Duodenum (tissue), 1 donor: ENCODE measurements around the gene B3GNT7.

GRCh38 chr2:231348692-231349286, 46.7 kb upstream of the B3GNT7 start:
- PRO-cap: no peak

GRCh38 chr2:231370964-231371720, 24.4 kb upstream of the B3GNT7 start:
- PRO-cap: no peak

DNA sequence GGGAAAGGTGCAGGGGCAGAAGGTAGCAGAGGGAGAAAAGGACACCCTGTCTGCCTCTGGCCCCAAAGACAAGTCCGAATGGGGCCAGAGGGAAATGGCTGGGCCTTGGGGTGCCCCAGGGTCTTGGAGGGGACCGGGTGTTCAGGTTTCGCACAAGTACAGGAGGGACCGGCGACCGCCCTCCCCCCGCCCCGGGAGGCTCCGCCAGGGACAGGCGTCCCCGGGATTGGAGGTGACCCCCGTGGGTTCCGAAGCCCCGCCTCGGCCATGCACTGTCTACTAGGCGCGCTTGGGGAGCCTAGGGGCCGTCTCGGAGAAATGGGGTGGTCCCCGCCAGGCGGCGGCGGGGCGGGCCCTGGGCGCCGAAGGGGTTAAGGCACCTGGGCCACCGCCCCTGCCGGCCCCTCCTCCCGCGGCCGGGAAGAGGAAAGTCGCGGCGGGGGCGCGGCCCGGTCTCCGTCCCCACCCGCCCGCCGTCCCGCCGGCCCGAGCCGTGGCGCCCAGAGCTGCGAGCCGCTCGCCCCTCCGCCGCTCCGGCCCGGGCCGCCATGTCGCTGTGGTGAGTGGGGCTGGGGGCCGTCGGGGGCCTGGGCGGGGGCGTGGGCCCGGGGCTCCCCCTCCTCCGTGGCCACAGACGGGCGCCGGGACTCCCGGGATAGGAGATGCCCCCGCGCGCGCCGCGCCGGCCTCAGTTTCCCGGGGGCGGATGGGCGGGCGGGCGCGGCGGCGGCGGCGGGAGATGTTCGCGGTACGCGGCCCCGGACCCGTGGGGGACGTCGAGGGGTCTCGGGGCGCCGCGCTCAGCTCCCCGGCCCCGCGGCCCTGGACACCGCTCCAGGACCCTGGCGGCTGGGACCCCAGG, at the start of gene B3GNT7:
Gene B3GNT7 (plus strand): TSS at position 455 of the 862 bp plus-strand sequence.
- PRO-cap: bidirectional peak, plus-strand start at position 282 of the sequence, minus-strand start at position 70 of the sequence; bidirectional peak, plus-strand start at position 489 of the sequence, minus-strand start at position 320 of the sequence

GRCh38 chr2:231400929-231401764, 5.6 kb downstream of the B3GNT7 start:
- PRO-cap: no peak

DNA sequence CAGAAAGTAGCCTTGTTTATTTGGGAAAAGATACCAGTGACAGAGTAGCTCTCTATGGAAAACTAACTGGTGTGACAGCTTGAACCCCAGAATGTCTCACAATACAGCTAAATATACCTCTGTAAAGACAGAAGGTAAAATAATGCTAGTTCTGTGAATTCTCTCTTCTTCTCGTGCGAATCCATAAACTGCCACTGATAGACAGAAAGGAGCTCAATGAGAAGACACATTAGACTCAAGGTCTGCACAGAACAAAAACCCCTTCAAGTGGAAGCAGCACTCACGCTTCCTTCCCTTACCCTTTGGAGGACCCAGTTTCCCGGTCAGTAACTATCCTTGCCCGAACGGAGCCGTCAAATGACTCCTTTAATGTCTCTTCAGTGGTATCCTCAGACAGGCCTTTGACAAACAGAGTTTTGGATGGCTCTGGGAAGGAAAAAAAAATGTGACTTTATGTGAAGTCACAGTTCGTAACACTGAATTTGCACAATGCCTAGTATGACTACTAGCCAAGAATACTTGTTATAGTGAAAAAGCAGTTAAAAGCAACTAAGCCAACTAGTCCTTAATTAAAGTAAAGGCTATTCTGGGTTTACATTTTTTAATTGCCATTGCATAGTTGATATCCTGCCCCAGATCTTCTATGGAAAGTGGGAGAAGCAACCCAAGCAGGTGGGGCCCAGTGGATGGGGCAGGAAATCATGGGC, 8.4 kb downstream of the NCL start:
- PRO-cap: no peak

- PRO-cap: no peak
Measured at GRCh38 chr2:231483436-231484424, 19.4 kb upstream of the NCL start.

DNA sequence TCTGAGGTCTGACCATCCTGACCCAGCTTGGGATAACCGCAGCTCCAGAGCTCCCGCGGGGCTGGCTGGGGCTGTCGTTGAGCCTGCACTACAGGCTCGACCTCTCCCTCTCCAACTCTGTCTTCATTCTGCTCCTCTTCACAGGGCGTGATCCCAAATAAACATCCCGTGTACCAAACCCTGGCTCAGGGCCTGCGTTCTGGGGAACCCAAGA, 8.3 kb downstream of the TEX44 start:
- PRO-cap: no peak

DNA sequence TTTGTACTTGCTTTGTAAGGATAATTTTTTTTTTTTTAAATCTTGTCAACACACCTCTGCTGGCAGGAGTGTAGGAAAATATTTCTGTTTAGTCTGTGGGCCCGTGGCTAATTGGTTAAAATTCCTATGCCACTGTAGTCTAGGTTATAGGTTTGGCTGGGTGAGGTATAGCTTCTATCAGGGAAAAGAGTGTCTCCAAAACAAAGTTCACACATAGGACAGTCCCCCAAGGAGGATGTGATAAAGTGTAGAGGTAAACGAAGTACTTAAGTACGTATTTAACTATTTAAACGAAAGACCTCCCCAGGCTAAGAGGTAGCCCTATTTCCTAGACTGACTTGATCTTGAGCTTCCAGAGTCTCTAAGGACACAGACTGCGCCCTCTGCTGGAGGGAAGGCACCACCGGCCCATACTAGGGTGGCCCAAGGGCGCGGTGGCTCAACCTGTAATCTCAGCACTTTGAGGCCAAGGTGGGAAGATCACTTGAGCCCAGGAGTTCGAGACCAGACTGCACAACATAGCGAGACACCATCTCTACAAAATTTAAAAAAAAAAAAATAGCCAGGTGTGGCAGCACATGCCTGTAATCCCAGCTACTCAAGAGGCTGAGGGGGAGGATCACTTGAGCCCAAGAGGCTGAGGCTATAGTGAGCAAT, 8.9 kb downstream of the TEX44 start:
- PRO-cap: no peak

DNA sequence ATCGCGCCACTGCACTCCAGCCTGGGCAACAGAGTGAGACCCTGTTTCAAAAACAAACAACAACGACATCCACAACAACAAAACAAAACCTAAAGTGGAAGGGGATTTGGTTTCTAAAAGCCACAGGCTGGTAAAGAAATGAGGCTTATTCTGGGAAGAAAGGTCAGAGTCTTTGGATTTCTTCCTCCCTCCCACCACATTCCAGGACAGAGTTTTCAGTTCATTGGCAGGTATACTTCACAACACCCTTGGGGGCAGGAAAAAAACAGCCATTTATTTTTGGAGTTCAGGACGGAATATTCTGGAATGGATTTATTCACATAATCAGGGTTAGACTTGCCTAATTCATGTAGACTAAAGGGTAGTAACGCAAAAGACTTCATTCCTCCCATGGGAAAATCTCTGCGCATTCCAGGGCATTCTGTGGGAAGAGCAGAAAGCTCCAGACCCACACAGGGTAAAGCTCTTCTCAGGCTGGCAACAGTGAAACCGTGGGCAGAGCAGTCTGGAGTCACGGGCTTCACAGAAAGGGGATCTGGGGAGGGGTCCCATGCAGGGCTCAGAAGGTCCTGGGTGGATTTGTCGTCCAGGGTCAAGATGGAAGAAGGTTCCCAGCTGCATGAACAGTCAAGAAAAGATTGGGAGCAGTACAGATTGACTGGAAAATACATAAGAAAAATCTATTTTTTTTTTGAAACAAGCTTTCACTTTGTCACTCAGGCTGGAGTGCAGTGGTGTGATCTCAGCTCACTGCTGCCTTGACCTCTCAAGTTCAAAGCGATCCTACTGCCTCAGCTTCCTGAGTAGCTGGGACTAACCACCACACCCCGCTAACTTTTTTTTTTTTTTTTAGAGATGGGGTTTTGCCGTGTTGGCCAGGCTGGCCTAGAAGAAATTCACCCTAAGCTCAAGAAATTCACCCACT, 35.2 kb downstream of the TEX44 start:
- PRO-cap: no peak

DNA sequence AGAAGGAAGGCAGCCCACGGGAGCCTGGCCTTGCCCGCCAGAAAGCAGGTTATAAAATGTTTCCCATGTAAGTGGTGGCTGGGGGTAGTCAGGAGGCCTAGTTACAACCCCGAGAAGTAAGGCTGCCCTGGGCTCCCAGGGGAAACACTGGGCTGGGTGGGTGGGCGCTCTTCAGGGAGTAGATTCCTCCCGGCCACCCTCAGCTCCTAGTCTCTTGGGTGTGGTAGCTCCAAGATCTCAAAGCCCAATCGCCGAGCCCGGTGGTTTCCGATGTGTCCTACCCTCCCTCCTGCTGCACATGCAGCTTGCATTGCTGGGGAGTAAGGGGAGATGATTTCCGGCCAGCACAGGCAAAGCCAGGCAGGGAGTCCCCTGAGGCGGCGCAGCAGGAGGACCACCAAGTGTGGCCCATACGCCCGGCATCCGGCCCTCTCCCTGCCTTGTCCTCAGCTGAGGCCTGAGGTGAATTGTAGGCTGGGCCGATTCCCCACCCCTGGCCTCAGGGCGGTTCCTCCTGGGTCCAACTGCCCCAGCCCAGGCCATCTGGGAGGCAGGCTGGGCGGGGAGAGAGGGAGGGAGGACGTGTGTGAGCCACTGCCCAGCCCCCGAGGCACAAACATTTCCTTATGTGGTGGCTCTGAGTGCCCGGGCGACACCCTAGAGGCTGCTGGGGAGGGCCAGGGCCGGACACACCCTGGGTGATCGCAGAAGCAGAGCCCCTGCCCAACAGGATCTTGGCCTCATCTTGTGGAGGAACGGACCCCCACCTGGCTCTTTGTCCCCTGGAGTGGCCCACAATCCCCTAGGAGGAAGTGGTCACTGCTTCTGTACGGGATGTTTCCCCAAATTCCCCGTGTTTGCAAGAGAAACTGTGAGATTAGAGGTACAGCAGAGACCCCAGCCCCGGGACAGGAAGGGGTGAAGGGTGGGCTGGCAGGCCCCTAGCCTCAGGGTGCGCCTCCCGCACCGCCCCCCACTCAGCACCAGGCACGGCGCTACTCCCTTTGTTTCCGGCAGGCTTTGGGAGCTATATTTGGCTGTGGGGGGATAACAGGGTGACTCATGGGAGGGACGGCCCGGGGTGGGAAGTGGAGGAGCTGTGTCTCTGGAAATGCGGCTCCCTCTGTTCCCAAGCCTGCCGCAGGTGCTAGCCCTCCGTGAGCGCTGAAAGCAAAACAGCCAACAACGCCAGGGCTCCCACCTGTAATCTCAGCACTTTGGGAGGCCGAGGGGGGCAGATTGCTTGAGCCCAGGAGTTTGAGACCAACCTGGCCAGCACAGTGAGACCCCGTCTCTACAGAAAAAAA, 41.9 kb upstream of the PTMA start:
- PRO-cap: bidirectional peak, plus-strand start at position 660 of the sequence, minus-strand start at position 448 of the sequence; bidirectional peak, plus-strand start at position 1,058 of the sequence, minus-strand start at position 1,006 of the sequence; bidirectional peak, plus-strand start at position 1,074 of the sequence, minus-strand start at position 1,125 of the sequence

DNA sequence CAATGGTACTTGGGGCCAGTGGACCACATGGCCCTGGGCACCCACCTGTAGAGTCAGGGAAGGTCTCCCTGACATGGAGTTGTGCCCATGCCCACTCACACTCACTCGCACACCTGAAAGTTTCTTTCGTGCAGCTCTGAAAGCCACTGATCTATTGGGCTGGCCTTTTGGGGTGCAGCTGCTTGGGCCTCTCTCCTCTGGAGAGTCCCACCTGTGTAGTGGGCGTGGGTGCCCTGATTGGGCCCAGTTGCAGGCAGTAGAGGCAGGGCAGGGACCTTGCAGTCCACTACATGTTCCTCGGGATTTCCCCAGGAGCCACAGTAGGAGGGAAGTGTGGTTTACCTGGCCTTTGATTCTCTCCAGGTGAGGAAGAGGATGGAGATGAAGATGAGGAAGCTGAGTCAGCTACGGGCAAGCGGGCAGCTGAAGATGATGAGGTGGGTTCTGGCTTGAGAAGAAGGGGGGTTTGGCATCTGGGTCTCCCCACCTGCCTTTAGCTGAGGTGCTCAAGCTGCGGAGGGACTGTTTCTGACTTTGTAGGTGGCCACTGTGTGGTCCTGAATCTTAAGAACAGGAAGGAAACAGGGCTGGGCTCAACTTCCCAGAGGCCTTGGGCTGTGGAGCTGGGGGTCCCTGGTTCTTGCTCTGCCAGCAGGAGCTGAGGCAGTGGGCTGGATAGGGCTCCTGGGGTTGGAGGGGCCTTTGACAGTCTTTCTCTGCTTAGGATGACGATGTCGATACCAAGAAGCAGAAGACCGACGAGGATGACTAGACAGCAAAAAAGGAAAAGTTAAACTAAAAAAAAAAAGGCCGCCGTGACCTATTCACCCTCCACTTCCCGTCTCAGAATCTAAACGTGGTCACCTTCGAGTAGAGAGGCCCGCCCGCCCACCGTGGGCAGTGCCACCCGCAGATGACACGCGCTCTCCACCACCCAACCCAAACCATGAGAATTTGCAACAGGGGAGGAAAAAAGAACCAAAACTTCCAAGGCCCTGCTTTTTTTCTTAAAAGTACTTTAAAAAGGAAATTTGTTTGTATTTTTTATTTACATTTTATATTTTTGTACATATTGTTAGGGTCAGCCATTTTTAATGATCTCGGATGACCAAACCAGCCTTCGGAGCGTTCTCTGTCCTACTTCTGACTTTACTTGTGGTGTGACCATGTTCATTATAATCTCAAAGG, 4.1 kb downstream of the PTMA start:
- PRO-cap: no peak

- PRO-cap: no peak
Measured at GRCh38 chr2:231714510-231715093, 6.3 kb downstream of the PTMA start.

DNA sequence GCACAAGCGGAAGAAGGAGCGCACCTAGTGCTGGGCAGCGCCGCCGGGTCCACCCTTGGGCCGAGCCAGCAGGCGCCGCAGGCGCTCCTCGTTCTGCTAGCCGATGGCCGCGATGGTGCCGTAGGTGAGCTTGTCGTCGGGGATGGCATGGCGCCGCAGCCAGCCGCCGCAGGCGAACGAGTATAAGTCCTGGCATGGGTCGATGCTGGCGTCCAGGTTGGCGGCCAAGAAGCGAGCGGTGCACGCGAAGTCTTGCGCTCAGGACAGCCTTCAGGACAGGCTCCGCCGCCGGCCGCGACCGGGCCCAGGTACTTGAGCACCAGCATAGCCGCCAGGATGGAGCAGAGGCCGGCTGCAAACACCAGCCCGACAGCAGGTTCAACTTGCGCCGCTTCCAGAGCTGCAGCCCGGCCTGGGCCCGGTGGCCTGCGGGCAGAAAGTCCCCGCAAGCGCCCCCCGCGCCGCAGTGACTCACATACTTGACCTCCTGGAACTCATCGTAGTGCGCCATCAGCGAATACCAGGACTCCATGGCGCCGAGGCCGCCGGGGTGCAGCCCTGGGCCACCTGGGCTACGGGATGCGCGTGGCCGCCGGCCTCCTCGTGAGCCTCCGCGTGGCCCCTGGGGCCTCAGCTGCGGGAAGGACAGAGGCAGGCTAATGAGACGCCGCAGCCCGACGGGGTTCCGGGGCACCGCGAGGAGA, 8.5 kb downstream of the ALPP start:
- PRO-cap: no peak

DNA sequence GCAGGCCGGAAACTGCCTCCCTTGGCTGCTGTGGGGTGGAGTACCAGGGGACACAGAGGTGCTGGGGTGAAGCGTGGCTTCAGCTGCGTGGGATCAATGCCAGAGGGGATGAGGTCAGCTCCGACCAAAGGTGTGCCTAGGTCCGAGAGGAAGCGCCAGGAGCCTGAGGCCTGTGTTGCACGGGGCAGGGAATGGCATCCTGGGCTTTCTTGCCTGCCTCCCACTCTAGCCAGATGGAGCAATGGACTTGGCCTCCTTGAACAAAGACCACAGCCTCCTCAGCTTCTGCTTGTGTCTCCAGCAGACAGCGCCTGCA, 11.9 kb upstream of the ALPI start:
- PRO-cap: no peak

DNA sequence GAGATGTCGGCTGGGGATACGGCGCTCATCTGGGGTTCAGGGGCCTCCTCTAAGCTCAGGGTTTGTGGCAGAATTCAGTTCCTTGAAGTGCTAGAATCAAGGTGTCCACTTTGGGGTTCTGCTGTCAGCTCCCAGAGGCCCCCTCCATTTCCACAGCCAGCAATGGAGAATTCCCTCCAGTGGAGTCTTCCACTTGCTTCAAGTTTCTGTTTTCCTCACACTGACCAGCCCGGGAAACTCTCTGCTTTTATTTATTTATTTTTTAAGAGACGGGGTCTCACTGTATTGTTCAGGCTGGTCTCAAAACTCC, 7.4 kb upstream of the ECEL1 start:
- PRO-cap: no peak

- PRO-cap: no peak
Measured at GRCh38 chr2:232526673-232527052, 703 bp downstream of the CHRND start.

GRCh38 chr2:232773763-232774259, 2.6 kb downstream of the KCNJ13 start:
- PRO-cap: no peak

DNA sequence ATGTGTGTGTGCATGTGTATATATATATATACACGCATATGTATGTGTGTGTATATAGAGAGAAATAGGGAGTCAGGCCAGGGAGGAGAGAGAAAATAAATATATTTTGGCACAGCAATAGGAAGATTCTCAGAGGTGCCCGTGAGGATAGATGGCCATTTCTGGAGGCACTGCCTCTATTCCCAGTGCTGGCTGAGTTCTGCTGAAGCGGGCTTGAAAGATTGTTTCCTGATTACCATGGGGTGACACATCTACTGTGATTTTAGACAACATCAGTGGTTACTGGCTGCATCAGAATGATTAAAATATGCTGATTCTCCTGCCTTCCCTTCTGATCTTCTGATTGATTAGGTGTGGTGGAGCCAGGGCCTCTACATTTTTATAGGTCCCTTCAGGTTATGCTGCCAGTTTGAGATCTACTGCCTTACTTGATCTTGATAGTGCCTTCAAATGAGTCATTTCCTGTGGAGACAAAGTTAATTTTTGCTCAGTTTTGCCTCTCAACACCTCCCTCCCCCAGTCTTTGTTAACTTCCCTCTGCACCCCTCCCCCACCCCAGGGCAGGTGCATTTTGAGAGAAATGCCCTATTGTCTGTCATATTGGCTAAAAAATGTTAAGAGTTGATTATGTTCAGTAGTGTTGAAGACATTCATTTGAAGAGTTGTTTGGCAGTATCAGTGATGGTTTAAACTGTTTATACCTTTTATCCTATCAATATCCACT, 31.6 kb upstream of the SNORC start:
- PRO-cap: no peak

GRCh38 chr2:232876290-232877045, 6.4 kb downstream of the SNORC start:
- PRO-cap: bidirectional peak, plus-strand start at chr2:232876561, minus-strand start at chr2:232876415; bidirectional peak, plus-strand start at chr2:232876730, minus-strand start at chr2:232876607

GRCh38 chr2:232890817-232891678, 21.0 kb downstream of the SNORC start:
- PRO-cap: no peak